Measurements from ENCODE around the genes TEX35 and FAM20B.

DNA sequence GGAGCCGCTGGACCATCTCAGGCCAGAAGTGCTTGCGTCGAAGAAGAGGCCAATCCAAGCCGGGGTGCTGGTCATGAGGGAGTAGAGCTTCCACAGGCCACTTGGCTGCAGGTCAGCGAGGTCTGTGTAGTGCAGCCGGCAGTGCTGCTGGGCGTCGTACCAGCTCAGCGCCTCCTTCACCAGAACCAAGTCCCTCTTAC, 2.3 kb downstream of the CLEC20A start:
- PRO-cap = no peak

DNA sequence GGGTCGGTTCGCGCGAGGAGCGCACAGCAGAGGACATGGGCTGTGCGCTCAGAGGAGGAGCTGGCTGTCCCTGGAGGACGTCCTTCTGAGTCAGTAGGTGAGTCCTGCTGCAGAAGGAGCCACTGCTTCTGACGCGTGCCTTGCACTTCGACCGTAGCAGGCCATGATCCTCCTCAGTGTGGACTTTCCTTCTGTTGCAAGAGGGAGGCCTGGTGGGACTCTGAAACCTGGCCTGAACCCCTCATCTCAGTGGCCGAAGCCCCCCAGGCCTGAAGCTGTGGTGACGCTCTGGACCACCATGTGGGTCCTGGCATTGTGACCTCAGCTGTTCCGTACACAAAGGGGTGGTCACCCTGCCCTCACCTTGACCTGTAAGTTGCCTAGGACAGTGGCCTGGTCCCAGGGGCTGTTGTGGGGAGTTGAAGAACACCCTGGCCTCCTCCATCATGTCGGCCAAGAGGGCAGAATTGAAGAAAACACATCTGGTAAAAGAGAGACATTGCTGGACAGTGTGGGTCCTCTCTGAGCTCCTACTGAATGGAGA, at the start of gene TEX35:
TEX35 (plus strand) TSS at position 367 of the 544 bp plus-strand sequence.
- PRO-cap = no peak

- PRO-cap = no peak
These were observed 37.8 kb downstream of the TEX35 start for GRCh38 chr1:178550551-178551179.

DNA sequence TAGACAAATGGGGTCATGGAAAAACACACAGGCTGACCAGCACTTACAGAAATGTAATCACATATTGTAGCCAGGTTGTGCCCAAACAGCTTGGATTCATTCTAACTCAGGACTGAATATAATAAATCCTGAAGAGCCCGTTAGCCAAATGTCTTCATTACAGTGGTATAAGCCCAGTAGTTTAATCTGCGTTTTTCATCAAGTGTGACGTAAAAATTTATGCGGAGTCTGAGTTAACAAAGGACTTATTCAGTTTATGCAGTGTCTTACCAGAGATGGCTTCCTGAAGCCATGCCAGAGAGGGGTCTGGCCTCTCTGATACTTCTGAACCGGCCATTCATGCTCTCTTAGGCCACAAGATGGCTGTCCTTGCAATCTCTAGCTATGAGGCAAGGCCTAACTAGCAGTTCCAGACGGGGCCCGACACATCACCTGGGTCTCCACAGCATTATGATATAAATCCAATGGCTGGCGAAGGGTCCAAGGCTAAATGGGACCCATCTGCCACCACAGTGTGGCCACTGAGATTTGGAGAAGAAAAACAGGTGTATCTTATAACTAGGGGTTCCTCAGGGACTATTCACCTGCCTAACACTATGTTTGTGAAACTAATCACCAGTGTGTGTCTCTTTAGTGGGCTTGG, 101.4 kb downstream of the TEX35 start:
- PRO-cap = no peak

GRCh38 chr1:179025549-179026451, at the start of gene FAM20B:
Gene FAM20B (plus strand): TSS chr1:179025894.
- PRO-cap = bidirectional peak, plus-strand start at chr1:179025921, minus-strand start at chr1:179025696; bidirectional peak, plus-strand start at chr1:179026295, minus-strand start at chr1:179026161

- PRO-cap = no peak
These were observed 10.6 kb downstream of the FAM20B start for GRCh38 chr1:179036138-179036882.

GRCh38 chr1:179230247-179230746, 820 bp upstream of the ABL2 start:
- PRO-cap = no peak

DNA sequence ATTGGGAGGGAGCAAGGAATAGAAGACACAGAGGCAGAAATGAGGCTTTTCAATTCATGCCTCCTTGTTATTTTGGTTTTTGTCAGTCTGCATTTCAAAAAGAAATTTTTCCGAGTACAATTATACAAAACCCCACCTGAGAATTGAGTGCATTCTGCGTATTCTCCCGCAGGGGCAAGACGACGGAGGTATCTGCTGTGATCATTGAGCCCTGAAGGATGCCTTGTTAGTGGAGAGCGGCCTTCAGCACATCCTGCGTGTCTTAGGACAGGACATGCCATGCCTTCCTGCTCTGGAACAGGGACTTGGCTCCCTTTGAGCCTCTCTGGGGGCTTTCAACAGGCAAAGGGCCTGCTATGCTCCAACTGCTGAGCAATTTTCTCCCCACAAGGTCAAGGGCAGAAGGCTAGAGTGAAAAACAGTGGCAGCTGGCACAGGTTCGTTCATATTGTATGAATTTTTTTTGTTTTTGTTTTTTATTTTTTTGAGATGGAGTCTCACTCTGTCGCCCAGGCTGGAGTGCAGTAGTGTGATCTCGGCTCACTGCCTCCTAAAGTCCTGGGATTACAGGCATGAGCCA, 52.4 kb downstream of the TOR1AIP2 start:
- PRO-cap = no peak

DNA sequence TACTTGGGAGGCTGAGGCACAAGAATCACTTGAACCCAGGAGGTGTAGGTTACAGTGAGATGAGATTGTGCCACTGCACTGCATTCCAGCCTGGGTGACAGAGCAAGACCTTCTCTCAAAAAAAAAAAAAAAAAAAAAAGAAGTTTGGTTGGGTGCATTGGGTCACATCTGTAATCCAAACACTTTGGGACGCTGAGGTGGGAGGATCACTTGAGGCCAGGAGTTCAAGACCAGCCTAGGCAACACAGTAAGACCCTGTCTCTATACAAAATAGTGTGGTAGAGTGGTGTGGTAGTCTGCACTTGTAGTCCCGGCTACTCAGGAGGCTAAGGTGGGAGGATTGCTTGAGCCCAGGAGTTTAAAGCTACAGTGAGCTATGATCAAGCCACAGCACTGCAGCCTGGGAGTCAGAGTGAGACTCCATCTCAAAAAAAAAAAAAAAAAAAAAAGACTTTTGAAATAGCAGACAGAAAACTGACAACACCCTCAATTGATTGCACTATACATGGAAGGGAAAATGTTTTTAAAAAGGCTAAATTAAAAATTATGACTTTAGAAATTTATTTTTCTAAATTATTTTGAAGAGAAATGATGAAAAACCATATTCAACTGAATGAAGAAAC, 34.1 kb downstream of the TOR1AIP2 start:
- PRO-cap = no peak

DNA sequence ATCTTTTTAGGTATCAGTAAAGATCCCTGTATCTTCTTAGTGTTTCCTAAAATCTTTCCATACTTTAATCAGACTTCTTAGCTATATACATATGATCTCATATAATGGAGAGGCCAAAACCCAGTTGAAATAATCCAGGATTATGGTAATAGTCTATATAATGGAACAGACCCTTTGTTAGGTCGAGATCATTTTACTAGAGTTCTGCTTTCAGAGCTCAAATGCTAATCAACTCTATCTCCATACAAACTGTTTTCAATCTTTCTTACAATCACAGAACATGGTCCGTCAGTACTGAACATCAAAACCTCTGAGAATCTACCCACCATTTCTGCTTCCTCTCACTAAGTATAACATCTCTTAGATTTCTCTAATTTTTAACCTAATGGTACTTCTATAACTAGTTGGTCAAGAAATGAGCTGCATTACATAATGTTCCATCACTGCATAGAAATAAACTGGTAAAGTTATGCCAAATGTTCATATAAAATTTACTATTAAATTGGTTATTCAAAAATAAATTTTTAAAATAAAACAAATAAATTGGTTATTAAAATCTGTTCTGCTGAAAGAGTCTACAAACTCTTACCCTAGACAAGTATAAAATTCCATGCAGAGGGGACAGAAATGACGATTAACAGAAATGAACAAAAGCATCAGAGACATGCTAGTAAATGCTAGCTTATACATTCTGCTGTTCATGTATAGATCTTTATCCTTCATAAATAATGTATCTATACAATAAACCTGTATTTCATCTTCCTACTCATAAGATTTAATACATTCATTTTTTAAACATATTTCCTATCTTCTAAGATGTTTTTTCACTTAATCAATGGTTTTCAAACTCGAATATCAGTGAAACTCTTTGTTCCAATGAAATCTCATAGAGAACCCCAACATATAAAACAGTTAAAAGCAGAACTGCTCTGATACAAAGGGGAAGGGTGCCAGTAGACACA, 33.0 kb downstream of the TOR1AIP2 start:
- PRO-cap = no peak

GRCh38 chr1:179881793-179882038, 369 bp upstream of the TOR1AIP1 start:
- PRO-cap = no peak

- PRO-cap = no peak
These were observed 2.8 kb upstream of the CEP350 start for GRCh38 chr1:179951799-179952184.

GRCh38 chr1:179975067-179975479, 20.5 kb downstream of the CEP350 start:
- PRO-cap = no peak

- PRO-cap = no peak
These were observed 37.5 kb upstream of the QSOX1 start for GRCh38 chr1:180117047-180117750.

DNA sequence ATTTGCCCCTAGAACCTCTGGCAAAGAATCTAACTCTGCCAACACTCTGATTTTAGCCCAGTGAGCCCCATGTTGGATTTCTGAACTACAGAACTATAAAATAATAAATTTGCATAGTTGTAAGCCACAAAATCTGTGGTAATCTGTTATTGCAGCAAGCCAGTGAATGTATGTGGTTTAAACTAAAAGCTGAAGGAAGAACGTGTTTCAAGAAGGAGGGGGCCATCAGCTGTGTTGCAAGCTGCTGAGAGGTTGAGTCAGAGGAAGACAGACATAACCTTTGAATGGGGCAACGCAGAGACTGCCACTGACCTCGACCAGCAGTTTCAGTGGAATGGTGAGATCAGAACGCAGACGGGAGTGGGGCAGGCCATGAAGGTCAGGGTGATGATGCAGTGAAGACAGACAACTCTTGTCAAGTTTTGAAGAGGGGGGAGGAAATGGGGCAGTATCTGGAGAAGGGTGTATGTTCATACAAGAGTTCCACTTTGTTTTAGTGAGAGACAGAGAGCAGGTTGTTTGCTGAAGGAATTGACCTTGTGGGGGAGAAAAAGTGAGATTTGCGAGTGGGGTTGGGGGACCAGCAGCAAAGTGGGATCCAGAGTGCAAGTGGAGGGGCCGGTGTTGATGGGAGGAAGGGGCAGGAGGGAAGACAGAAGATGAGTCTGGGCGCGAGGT, 23.1 kb upstream of the QSOX1 start:
- PRO-cap = unidirectional peak, plus-strand start at position 329 of the sequence

- PRO-cap = no peak
These were observed 5.6 kb downstream of the QSOX1 start for GRCh38 chr1:180160257-180160660.

DNA sequence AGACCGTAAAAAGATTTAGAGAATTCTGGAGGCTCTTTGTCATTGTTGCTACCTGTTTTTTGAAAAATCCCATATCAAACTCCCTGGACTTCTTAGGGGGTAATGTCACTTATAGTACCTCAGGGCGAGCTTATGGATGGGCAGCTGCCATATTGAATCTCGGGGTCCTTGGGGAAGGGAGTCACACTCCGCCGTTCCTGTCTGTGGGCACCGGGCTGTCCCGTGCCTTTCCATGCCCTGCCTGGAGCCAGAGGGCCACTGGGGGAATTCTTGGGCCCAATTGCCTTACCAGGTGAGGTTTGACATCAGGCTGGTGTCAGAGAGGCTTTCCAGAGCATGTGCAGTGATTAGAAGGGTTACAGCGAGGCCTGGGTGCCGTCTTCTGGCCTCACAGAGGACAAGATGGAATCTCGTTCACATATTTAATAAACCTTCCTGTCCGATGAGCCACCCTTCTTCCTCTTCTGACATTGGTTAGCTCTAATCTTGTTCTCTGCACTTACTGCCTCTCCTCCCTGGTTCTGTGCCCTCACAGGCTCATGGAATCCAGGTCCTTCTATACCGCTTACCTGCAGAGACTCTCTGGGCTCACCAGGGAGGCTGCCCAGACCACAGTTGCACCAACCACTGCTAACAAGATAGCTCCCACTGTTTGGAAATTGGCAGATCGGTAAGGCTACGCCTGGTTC, 28.9 kb downstream of the QSOX1 start:
- PRO-cap = no peak

DNA sequence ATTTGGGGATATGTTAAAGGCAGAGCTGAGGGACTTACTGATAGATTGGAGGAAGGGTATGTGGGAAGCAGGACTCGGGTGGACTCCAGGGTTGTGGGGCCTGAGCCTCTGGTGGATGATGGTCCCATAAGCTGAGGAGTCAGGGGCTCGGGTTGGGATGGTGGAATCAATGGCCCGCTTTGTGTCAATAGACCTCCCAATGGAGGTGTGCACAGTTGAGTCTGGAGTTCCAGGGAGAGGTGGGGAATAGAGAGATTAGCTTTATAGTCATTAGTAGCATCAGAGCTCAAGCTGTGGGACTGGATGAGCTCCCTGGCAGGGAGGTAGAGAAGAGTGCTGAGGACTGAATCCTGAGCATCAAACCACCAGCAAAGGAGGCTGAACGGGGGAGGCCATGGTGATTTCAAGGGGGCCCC, 37.5 kb upstream of the LHX4 start:
- PRO-cap = no peak

GRCh38 chr1:180502771-180503319, 468 bp upstream of the ACBD6 start:
- PRO-cap = bidirectional peak, plus-strand start at chr1:180503032, minus-strand start at chr1:180502818

- PRO-cap = no peak
These were observed 36.6 kb upstream of the ACBD6 start for GRCh38 chr1:180539028-180539407.

Data from sciatic nerve (tissue), 1 donor.